OVCAR3 (cell line): ENCODE measurements around a stretch of chr10.

- RRBS, result 60% methylated on average over 1 of the region's 10 CpGs
These were observed 56.0 kb upstream of the PCGF5 start for GRCh38 chr10:91164382-91164988.

DNA sequence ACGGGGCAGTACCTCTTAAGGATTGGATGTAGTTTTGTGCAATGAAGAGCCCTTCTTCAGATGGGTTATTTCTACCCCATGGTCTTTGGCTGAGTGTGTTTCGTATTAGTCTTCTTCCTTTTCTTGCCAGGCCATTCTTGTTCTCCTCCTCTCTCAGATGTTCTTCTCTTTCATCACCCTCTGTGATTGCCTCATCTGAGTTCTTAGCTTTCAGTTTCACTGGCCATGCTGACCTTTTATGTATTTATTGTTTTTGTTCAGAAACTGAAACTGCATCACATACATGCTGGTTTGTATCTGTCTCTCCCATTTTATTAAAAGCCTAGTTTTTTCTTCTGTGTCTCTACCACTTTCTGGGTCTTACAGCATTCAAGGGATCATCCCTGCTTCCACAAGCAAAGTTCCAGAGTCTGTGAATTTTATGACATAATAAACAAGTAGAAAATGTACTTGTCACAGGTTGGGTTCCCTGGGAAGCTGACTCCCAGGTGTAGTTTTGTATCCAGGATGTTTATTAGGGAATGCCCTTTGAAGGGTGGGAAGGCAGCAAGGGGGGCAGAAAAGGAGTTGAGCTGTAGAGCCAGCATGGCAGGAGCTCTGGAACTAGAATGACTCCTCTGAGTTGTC lies 21.6 kb upstream of the PCGF5 start:
- RRBS, result no CpG with 5 or more reads among the region's 2 CpGs

DNA sequence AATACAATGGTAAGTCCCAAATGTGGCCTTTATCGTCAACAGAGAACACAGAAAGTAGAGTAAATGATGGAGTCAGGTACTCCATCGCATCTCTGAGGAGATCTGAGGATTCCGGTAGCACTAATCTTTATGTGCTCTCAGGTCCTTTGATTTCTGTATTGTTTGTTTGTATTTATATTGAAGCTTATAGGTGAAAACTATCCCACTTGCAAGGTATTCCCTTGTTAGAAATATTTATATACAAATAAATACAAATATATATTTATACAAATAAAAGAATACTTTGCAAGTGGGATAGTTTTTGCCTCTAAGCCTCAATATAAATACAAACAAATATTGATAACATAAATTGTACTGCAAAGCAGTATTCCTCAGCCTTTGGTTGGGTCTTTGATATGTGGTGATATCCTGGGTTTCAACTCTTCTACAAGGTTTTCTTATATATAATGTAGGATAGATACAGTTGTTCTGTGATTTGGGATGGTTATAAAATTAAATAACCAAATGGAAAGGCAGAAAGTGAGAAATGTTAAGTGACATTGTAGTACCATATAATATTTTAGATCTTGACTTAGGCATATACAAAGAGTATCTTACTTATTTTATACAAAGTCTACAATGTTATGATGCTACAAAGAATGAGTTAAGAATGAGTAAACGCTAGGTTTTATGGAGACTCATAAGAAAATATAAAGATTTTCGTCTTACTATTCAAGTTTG lies 5.2 kb downstream of the PCGF5 start:
- RRBS, result no CpG with 5 or more reads among the region's 5 CpGs

DNA sequence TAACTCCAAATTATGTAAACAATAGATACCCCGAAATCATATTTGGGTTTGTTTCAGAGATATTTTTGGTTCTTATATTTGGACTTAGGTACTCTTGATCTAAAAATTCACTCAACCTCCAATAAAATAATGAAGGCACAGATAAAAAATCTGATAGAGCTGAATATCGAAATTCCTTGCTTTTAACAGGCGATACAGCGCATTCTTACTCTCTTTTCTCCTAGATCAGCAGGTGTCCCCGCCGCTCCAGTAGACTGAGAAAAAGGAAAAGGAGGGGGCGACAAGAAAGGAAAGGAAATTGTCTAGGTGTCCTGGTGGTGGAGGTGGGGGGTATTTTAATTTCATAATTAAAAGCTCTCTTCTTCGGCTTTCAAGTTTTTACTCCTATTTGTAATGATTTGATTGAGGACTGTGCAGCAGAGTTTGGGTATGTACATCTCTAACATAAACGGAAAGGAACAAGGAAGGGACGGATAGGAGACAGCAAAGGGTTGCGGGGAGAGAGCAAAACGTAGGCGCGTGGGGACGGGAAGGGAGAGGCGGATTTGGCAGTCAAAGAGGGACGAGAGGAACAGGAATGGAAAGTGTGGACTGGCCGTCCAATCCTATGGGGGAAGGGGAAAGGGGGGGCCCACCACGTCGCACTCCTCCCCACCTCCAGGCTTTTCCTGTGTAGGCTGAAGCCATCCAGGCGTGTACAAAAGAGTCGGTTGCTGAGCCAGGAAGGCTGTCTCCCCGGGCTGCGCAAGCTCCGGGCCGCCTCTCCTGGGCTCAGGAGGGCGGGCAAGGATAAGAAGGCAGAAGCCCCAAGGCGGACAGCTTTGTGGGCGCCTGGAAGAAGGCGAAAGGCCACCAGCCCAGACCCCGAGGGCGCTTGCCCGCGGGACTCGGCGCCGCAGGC lies 899 bp upstream of the HECTD2 start:
- RRBS, result no CpG with 5 or more reads among the region's 37 CpGs

DNA sequence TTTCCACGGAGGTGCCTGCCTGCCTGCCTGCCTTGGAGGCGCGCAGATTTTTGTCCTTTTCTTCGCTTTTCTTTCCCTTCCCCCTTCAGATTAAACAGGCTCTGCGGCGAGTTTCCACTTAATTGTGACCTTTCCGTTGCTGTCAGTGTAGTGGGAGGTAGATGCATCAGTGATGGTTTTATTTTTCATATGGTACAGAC lies 691 bp downstream of the HECTD2 start:
- RRBS, result no CpG with 5 or more reads among the region's 7 CpGs

- RRBS, result no CpG with 5 or more reads among the region's 4 CpGs
These were observed 50.8 kb downstream of the PPP1R3C start for GRCh38 chr10:91581825-91582688.

- RRBS, result no CpG with 5 or more reads among the region's 3 CpGs
These were observed 28.1 kb downstream of the PPP1R3C start for GRCh38 chr10:91604562-91605325.

GRCh38 chr10:91690412-91690830 lies 57.5 kb upstream of the PPP1R3C start:
- RRBS, result no CpG with 5 or more reads among the region's 4 CpGs

DNA sequence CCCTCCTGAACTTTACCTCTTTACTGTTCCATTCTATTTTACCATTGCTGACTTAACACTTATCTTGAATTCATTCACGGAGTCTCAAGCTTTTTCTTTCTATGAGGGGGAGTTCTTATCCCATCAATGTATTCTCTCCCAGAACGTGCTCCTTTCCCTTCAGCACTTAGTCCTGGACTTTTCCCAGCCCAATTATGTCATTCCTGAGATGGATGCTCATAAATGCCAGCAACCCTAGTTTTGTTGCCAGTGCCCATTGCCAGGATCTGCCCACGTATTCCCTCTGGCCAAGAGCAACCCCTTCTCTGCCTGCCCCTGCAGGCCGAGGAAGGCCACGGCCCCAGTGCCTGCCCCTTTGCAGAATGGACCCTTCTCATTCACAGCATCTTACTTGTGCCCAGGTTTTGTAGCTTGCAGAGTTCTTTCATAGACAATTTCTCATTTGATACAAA lies 67.4 kb upstream of the PPP1R3C start:
- RRBS, result no CpG with 5 or more reads among the region's 5 CpGs

DNA sequence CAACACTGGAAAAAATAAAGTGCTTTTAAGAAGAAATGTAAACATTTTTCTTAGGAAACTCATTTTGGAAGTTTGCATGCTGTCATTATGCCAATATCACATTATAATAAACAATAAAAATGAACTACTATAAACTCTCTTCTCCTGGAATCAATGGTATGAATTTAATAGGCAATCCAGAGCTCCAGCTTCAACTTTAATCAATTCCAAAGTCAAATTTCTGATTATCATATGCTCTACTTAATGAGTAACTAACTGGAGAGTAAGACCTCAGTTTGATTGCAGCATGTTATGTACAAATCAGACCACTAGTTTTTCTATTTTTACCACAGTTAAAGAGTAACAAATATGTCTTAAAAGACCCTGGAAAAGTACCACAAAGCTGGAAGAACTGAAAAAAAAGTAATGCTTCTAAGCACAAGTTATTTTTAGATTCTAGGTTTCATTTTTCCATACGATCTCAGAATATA lies 56.1 kb upstream of the TNKS2 start:
- RRBS, result no CpG with 5 or more reads among the region's 1 CpG

DNA sequence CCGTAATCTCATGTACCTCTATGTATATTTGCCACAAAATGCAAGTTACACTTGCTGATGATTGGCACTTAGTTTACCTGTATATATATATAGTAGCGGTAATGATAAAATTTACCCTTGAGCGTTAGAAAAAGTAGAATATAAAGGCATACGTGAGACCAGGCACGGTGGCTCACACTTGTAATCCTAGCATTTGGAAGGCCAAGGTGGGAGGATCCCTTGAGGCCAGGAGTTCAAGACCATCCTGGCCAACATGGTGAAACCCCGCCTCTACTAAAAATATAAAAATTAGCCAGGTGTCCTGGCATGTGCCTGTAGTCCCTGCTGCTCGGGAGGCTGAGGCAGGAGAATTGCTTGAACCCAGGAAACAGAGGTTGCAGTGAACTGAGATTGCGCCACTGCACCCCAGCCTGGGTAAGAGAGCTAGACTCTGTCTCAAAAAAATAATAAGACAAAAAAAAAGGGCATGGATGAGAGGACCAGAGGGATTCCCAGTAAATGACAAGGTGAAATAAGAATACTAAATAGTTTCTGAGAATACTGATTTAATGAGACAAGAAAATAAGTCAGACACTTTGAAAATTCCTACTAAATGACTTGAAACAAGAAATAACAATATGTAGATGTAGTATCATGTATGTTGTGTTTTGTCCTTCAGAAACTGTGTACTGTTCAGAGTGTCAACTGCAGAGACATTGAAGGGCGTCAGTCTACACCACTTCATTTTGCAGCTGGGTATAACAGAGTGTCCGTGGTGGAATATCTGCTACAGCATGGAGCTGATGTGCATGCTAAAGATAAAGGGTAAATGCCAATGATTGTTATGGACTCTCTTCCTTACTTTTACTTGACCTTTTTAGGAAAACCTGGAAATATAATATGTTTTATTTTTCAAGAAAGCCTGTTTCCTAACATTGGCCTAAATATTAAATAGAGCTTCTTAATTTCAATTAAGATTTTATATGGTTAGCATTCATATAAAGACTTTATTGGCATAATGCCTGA lies 42.0 kb downstream of the TNKS2 start:
- RRBS, result no CpG with 5 or more reads among the region's 10 CpGs

DNA sequence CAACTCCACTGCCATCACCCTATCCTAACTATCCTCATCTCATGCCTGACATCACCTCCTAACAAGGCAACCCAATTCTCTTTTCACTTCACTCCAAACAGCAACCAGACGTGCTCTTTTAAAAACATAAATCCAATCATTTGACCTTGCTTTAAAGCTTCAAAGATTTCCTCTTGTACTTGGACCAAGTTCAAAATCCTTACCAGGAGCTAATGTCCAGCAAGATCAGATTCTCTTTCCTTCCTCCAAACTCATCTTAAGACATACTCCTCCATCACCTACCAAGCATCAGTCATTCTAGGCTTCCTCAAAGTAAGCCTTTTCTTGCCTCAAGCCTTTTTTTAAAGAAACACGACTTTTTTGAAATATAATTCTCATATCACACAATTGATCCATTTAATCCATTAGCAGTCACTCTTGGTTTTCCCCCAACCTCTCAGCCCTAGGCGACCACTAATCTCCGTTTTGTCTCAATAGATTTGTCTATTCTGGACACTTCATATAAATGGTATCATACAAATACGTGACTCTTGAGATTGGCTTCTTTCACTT lies 138.9 kb downstream of the CPEB3 start:
- RRBS, result no CpG with 5 or more reads among the region's 5 CpGs

DNA sequence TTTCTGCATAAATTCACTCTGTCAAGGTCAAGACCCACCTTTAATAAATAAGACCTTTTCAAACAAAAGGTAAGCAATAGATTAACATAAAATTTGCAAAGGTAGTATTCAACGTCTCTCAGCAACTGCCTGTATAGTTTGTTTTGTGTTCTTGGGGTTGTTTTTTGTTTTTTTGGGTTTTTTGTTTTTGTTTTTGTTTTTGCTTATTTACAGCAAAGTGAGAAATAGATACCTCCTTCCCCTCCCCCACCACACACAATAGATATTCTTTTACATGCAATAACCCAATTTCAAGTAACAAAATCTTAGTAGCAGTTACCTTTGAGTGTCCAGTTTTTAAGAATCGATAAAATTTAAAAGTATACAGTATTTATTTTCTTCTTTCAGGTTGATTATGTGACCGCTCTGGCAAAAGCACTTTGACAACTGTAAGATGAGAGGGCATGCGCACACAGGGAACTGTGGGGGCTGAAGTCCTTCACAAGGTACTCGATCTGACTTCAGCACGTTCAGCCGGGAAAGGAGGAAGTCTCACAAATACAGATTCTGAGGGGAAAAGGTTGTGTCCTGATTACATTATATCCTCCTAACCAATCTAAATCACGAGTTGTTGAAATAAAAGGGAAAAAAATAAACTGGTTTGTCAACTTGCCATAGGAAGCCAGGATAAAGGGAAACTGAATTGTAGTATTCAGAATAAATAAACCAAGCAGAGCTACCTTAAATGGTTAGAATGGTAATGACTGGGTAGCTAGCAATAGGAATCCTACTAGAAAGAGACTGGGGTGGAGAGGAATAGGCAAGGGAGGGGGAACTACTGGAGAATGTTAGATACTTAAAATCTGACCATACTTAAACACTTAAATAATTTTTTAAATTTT lies 47.8 kb downstream of the CPEB3 start:
- RRBS, result no CpG with 5 or more reads among the region's 8 CpGs

GRCh38 chr10:92268818-92269258 lies 22.0 kb downstream of the CPEB3 start:
- RRBS, result no CpG with 5 or more reads among the region's 2 CpGs

DNA sequence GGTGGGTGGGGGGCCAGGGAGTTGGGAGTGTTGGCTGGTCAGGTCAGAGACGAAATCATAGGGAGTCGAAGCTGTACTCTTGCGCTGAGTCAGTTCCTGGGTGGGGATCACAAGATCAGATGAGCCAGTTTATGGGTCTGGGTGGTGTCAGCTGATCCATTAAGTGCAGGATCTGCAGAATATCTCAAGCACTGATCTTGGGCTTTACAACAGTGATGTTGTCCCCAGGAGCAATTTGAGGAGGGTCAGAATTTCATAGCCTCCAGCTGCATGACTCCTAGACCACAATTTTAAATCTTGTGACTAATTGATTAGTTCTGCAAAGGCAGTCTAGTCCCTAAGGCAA lies 116.8 kb downstream of the MARCHF5 start:
- RRBS, result no CpG with 5 or more reads among the region's 3 CpGs

- RRBS, result no CpG with 5 or more reads among the region's 35 CpGs
These were observed 9.8 kb downstream of the HHEX start for GRCh38 chr10:92699204-92700346.

DNA sequence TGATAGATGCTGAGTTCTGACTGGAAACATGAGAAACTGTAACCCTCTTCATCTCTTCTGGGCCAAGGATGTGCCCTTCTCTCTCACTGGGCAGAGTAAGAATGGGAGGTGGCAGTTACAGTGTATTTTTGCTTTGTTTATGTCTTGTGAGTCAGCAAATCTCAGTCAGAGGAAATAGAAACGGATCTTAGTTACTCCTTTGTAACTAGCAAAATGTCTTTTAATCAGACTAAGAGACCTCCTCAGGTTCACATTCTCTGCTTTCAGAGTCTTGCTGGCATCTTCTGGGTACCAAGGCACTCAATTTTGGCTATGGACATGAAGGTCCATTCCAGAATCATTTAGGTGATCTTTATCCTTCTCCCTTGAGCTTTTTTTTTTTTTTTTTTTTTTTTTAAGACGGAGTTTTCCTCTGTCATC lies 70.9 kb downstream of the HHEX start:
- RRBS, result no CpG with 5 or more reads among the region's 2 CpGs

DNA sequence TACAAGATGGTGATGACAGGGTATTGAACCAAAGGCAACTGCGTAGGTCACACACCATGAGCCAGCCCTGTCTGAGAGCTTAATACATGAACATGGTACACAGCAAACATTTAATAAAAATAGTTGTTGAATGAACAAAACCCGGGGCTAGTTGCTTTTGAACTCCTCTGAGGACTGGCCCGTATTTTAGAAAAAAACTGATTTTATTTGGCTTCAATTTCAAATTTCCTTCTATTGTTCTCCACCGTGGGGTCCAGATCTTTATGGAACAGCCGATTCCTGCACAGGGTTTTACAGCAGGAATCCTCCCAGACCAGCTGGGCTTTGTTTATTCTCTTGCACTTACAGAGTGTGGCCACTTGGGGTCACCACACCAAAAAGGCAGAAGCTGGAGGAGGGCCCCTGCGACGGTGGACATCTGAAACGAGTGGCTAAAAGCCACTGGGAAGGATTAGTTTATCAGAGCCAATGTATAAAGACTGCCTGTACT lies 5.4 kb upstream of the EXOC6 start:
- RRBS, result no CpG with 5 or more reads among the region's 8 CpGs

DNA sequence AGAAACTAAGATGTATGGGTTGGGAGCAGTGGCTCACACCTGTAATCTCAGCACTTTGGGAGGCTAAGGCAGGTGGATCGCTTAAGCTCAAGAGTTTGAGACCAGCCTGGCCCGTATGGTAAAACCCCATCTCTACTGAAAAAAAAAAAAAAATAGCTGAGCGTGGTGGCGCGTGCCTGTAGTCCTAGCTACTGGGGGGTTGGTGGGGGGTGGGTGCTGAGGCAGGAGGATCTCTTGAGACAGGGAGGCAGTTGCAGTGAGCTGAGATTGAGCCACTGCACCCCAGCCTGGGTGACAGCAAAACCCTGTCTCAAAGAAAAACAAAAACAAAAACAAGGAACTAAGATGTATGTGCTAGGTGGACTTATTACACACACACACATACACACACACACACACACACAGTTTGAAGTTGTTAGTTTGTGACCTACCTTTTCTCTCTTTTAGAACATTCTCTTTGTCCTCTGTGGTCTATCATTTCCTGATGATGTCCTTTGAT lies 53.4 kb downstream of the EXOC6 start:
- RRBS, result no CpG with 5 or more reads among the region's 5 CpGs

DNA sequence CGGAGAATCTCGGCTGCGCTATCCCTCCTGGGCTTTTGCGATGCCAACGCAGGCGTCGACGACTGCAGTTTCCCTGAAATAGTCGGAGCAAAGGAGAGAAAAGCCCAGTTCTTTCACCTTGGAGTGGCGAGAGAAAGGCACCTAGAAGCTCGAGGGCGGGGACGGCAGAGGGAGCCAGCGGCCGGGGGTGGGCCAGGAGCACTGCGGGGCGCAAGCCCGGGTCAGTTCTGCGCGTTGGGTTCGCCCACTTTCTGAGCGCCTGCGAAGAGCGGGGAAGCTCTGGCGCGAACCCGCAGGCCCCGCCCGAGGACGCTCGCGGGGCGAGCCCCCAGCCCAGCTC lies 358 bp upstream of the CYP26C1 start:
- RRBS, result 100% methylated on average over 2 of the region's 33 CpGs